Measurements from ENCODE around the gene KCNJ13.

DNA sequence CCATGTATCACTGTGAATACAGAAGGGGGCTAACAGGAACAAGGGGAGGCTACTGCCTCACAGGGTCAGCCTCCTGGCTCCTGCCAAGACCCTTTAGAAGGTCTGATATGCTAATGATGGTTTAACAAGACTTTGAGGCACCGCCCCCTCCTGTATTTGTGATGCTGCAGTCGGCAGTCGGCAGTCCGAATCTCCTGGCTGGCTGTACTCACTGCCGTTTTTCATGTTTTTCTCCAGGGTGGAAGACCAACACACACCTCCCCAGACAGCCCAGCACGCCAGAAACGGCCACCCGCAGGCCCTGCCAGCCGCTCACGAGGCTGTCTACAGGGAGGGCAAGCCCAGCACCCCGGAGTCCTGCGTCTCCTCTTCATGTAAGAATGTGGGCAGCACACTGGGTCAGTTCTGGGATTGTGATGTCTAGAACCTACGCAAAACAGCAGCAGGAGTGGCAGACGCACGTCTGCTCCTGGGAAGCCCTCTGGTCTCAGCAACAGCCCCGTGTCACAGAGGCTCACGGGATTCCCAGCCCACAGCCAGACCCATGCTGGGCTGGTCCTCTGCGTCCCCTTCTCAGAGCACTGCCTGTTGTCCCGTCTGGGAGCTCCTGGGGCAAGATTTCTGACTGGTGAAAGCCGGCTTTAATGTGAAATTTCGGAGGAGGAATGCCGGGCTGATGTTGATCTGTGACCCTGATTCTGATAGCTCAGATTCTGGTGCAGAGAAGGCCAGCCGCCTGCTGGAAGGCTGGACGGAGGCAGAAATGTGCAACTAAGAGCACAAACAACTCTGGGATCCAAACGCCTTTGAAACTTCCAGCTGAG lies 39.7 kb upstream of the B3GNT7 start:
- PRO-cap: no peak
- RAMPAGE, long total RNA, 3 experiments: no peak in any of the 3 experiments

GRCh38 chr2:231515484-231516170 lies 14.6 kb downstream of the NMUR1 start:
- PRO-cap: no peak
- RAMPAGE, long total RNA, 3 experiments: no peak in any of the 3 experiments

GRCh38 chr2:231528116-231528735 lies 2.0 kb downstream of the NMUR1 start:
- PRO-cap: no peak
- RAMPAGE, long total RNA, 3 experiments: no peak in any of the 3 experiments

- PRO-cap: no peak
- RAMPAGE, long total RNA, 3 experiments: no peak in any of the 3 experiments
Observed at GRCh38 chr2:231554110-231554592, 23.9 kb upstream of the NMUR1 start.

GRCh38 chr2:231613888-231614643 lies 21.4 kb downstream of the TEX44 start:
- PRO-cap: bidirectional peak, plus-strand start at chr2:231614011, minus-strand start at chr2:231613922; bidirectional peak, plus-strand start at chr2:231614617, minus-strand start at chr2:231614206
- RAMPAGE, long total RNA, 3 experiments: no peak in any of the 3 experiments

- PRO-cap: bidirectional peak, plus-strand start at chr2:231614841, minus-strand start at chr2:231614828
- RAMPAGE, long total RNA, 3 experiments: no peak in any of the 3 experiments
Observed at GRCh38 chr2:231614644-231615099, 22.0 kb downstream of the TEX44 start.

- PRO-cap: no peak
- RAMPAGE, long total RNA, 3 experiments: no peak in any of the 3 experiments
Observed at GRCh38 chr2:231620686-231622028, 28.5 kb downstream of the TEX44 start.

DNA sequence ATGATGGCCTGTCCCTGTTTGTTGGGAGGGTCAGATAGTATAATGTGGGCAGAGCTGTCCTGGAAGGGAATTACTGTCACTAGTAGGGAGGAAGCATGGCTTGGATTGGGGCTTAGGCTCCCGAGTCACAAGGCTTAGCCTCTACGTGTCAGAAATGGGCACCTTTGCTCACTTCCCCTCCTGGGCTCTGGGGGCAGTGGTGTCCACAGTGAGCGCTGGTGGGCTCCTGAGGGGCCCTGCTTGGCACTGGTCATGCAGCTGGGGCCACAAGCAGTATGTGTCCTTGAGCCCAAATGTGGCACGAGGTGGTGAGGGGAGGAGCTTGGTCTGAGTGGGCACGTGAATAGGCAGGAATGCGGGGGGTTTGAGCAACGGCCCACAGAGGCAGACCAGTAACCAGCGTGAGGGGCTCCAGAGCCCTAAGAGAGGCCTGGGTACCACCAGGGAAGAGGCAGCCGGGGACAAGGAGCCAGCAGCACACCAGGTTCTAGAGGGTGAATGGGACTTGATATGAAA lies 23.0 kb upstream of the PTMA start:
- PRO-cap: no peak
- RAMPAGE, long total RNA, 3 experiments: no peak in any of the 3 experiments

DNA sequence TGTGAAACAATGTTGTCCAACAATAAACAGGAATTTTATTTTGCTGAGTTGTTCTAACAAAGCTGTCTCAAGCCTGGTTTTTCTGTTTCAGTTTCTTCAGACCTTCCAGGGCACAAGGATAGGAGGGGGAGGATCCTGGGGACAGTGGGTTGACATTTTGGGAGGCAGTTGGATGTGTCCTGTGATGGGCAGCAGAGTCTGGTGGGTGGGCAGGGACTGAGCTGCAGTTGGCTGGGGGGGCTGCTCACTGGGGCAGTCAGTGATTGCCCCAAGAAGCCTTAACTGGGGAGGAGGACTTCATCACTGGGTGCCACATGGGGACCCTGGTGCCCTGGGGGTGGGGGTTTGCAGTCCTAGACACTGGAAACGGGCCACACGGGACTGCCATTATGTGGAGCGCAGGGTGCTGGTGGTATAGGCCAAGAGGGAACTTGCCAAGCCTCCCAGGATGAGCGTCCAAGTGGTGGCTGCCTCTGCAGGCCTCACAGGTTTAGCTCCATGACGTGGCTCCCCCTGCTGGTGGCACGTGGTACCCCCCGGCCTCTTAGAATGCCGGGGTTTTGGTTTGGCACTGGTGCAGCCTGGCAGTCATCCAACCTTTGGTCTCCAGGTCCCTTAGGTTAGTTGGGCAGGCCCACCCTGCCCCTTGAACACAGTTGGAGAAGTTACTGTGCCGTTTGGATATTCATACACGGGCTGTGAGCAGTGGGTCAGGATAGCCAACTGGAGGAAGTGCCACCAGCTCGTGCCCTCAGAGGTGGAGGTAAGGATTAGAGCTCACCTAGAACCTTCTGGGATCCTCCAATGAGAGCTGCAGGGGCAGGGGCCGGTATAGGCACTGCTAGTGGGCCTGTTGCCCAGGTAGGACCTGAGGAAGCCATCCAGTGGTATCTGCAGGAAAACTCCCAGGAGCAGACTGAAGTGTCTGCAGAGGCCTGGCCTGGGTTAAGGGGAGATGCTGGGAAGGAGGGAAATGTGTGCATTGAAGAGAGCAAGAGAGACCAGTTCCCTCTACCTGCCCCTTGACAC lies 5.5 kb downstream of the PTMA start:
- PRO-cap: no peak
- RAMPAGE, long total RNA, 3 experiments: no peak in any of the 3 experiments

DNA sequence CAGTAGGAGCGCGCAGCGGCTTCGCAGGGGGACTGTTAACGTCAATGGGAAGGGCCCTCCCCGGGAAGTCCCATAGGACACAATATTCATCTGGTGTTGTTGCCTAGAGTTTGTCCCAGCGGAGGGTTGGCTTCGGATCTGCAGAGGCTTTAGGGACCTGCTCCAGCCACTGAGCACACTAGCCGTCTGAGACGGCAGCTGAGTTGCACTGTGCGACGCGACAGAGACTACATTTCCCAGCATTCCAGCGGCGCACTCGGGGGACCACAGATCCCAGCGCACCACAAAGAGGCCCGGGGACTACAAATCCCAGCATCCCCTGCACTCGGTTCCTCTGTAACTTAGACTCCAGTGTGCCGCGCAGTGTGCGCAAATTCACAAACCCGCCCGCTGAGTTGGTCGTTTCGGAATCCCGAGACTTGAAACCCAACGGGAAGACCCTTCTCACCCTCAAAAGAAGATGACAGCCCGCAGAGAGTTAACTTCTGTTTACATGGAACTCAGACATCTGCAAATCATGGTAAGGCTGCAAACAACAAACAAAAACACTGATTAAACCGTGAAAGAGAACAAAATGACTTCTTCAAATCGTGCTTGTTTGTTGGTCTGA lies 387 bp upstream of the PDE6D start:
- PRO-cap: bidirectional peak, plus-strand start at position 118 of the sequence, minus-strand start outside the sequence; unidirectional peak, plus-strand start at position 339 of the sequence
- RAMPAGE, long total RNA, 3 experiments: start-site peak on the plus strand in 3 of 3 experiments, centred at positions 333 to 544 of the sequence, 26 to 51 reads per replicate

- PRO-cap: no peak
- RAMPAGE, long total RNA, 3 experiments: no peak in any of the 3 experiments
Observed at GRCh38 chr2:231905977-231906471, 20.2 kb downstream of the NPPC start.

DNA sequence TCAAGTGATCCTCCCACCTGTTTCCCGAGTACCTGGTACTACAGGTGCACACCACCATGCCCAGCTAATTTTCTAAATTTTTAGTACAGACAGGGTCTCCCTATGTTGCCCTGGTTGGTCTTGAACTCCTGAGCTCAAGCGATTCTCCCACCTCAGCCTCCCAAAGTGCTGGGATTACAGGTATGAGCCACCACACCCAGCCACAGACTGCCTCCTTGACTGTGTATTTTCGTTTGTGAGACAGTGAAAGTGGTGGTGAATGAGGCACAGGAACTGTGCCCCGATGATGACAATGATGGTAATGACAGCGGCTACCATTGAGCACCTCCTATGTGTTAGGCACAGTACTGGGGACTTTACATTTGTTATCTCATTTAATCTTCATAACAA lies 77.8 kb upstream of the ALPP start:
- PRO-cap: no peak
- RAMPAGE, long total RNA, 3 experiments: no peak in any of the 3 experiments

- PRO-cap: no peak
- RAMPAGE, long total RNA, 3 experiments: no peak in any of the 3 experiments
Observed at GRCh38 chr2:232458870-232459369, 3.0 kb downstream of the ALPI start.

GRCh38 chr2:232772486-232772825 lies 3.9 kb downstream of the KCNJ13 start:
- PRO-cap: no peak
- RAMPAGE, long total RNA, 3 experiments: no peak in any of the 3 experiments

- PRO-cap: no peak
- RAMPAGE, long total RNA, 3 experiments: no peak in any of the 3 experiments
Observed at GRCh38 chr2:232776220-232777003, at the start of gene KCNJ13. Gene KCNJ13 (minus strand): TSS chr2:232776565.

DNA sequence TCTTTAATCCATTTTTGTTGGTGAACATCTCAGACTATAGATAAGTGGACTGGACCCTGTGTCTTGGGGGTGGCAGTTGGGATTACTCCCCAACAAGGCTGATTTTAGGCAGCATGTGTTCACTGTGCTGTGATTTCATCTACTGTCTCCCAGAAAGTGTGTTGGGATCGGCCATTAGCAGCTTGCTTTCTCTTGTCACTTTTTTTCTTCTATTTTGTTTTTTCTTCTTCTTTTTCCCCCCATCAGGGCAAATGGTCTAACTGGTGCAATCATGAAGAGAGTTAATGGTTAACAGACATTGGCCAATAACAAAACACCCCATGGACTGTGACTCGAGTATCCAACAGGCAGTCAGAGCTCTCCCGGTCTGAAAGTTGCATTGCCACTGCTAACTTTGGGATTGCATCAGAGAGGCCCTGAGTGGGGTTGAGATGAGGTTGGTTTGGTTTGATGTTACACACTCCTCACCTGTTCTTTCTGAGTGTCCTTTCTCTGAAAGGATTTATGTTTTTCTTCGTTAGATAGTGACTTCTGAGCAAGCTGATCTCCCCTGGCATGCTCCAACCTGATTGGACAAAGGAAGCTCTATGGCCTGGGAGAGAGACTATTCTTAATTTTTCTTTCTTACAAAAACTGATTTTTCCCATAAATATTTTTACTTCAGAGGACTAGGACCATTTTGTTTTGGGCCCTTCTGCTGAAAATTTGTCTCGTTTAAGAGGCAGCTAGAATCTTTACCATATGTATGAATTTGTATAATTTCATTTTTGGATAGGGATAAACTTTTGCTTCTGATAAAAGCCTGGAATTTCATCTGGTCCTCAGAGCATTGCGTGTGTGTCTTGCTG lies 12.8 kb upstream of the SNORC start:
- PRO-cap: no peak
- RAMPAGE, long total RNA, 3 experiments: no peak in any of the 3 experiments

GRCh38 chr2:233081369-233081808 lies 21.2 kb downstream of the INPP5D start:
- PRO-cap: no peak
- RAMPAGE, long total RNA, 3 experiments: no peak in any of the 3 experiments

GRCh38 chr2:233143140-233143424 lies 82.9 kb downstream of the INPP5D start:
- PRO-cap: no peak
- RAMPAGE, long total RNA, 3 experiments: no peak in any of the 3 experiments

DNA sequence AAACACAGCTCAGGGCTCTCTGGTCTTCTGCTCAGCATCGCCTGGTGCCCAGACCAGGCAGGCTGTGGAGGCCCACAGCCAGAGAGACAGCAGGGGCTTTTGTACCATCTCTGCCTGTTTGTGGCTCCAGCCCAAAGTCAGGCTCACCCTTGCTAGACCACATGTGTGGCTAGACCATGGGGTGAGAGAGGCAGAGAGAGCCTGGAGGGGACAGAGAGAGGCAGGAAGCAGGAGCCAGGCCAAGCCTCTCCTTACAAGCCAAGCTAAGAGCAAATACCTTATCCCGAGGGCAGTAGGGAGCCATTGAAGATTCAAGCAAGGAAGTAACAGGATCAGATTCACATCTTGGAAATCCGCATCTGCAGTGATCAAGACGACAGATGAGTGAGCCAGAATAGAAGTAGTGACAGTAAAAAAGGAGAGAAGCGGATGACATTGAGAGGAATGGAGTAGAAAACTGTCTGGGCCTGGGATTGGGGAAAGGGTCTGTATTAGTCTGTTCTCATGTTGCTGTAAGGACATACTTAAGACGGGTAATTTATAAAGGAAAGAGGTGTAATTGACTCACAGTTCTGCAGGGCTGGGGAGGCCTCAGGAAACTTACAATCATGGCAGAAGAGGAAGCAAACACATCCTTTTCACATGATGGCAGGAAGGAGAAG lies 60.8 kb upstream of the ATG16L1 start:
- PRO-cap: no peak
- RAMPAGE, long total RNA, 3 experiments: start-site peak on the plus strand in 1 of 3 experiments, centred at position 148 of the sequence, 12 reads per replicate

- PRO-cap: no peak
- RAMPAGE, long total RNA, 3 experiments: no peak in any of the 3 experiments
Observed at GRCh38 chr2:233267460-233268212, 16.2 kb downstream of the ATG16L1 start.